Measurements from ENCODE around the genes SH2D3C and ST6GALNAC6.

DNA sequence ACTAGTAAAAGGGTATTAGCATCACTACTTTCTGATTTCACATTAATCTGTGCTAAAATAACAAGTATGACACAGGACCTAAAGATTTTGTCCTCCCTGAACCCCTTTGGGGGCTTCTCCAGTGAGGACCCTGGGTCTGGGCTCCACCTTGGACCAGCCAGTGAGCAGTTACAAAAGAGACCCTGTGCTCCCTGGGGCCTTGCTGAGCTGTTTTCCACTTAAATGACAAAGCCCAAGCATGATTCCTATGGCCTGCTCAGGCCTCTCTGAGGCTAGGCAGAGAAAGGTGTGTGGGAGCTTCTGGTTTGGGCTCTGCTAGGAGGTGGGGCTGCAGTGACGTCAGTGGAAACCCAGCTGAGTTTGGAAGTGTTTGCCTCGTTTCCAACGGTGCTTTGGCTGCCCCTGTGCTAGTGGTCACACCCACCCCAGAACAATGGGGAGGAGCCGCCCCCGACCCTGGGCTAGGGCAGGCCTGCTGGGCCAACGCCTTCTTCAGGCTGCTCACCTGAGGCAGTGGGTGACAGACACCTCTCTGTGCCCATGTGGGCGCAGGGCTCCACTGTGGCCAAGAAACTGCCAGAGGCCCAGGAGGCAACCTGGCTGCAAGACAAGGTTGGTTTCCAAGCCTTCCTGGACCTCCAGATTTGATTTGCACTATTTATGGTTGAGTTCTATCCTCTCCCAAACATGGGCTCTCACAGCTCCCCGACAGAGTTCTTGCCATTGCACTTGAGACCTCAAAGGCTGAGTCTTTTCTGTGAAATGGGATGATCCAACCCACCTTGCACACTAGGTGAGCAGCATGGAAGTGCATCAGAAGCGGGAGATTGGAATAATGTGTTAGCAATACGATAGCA is 10.3 kb downstream of the ANGPTL2 start:
- PRO-cap = no peak

DNA sequence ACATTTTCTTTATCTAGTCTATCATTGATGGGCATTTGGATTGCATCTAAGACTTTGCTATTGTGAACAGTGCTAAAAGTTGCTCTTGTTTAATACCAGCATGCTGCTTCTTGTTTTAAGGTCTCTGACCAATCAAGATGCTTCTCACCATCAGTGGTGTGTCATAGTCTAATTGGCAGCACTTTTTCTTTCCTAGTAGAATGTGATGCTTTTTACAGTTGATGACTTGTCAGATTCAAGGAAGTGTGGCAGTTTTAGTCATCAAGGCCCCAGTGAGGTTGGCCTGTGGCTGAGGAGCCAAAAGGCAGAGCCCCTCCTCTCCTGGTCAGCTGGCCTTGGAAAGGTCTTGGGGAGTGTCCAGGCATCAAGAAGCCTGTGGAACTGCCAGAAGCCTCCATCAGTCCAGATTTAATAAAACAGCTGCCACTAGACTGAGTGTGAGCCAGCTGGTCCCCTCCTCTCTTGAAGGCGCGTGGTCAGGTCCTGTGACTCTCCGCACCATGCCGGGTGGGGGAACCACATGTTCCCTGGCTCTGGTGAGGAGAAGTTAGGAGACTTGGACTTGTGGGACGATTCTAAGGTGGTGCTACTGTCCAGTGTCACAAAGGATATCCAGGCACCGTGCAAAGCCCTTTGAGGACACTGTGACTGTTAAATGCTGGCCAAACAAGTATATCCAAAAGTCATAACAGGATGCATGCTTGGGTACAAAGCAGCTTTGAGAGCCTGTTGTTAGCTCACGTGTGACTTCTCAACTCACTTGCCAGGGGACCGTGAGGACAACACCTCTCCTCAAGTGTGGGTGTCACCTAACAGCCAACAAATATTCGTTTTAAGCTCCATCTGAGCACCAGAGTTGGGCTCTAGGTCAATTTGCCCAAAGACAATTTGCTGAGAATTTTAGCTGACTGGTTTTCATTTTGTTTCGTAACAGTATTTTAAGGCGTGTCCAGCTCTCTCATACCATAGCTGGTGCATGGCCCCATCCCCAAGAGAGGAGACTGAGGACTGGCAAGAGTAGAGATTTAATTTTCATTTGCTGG is 6.1 kb upstream of the ANGPTL2 start:
- PRO-cap = no peak

DNA sequence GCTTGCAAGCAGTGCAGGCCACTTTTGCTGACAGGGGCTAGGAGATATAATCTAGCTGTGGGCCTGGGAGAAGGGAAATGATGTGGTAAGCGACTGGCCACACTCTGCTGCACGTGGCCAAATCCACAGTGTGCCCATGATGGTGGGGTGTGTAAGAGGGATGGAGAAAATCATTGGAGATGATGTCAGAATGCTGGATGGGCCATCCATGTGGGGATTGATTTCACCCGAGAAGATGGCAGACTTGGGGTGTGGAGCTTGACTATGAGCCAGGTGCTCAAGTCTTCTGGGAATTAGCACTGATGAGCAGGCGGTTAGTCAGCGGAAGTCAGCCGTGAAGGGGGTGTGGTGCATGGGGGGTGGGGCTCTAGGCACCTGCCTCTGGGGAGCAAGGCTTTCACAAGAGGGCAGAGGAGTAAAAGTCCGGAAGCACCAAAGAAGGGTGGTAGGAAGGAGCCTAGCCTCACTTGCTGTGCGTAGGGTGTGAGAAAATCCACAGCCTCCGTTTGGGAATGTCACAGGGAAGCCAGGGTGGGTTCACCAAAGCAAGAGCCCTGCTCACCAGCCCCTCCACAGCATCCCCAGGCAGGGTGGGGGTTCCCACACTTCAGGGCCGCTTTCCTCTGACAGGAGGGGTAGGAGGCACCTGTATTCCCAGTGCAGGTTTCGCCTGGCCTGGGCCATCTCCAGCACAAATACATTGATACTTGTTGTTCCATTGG is 44.4 kb upstream of the ANGPTL2 start:
- PRO-cap = no peak

DNA sequence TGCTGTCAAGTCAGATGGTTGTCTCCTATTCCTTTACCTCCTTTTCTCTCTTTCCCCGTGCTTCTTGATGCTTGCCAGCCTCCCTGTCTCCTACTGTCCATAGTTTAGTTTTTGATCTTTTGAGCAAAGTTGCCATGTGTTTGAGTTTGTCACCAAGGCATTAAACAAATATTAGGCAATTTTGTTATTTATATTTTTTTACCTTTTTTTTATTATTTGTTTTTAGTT is 17.2 kb upstream of the GARNL3 start:
- PRO-cap = no peak

GRCh38 chr9:127336771-127337038 is 60.3 kb upstream of the SLC2A8 start:
- PRO-cap = no peak

- PRO-cap = bidirectional peak, plus-strand start at chr9:127388670, minus-strand start at chr9:127388500
Measured at GRCh38 chr9:127388196-127388821, 8.7 kb upstream of the SLC2A8 start.

DNA sequence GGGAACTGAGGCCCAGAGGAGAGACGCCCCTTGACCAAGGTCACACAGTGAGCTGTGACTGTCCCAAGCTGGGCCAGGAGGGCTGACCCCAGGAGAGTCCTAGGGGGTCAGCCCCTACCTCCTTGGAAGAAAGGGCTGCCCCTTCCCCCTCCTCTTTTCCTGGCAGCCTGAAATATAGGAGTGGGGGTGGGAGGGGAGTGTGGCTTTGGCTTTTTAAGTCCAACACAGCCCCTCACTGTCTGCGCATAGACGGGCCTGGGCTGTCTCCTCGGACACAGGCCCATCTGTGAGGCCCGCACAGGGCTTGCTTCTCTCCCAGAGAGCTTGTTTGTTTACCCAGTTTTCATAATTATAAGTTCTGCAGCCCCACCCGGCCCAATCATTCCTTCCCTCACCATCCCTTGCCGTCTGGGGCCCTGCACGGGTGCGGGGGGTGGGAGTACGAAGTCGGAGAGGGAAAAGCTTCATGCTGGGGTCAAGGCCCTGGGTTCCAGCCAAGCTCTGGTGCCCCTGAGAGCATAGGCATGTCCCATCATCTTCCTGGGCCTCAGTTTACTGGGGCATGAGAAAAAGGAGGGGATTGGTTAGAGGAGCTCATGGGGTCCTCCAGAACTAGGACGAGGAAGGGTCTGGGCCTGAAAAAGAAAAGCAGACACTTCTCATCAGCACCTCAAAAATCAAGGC is 10.8 kb downstream of the NIBAN2 start:
- PRO-cap = unidirectional peak, minus-strand start at position 286 of the sequence

DNA sequence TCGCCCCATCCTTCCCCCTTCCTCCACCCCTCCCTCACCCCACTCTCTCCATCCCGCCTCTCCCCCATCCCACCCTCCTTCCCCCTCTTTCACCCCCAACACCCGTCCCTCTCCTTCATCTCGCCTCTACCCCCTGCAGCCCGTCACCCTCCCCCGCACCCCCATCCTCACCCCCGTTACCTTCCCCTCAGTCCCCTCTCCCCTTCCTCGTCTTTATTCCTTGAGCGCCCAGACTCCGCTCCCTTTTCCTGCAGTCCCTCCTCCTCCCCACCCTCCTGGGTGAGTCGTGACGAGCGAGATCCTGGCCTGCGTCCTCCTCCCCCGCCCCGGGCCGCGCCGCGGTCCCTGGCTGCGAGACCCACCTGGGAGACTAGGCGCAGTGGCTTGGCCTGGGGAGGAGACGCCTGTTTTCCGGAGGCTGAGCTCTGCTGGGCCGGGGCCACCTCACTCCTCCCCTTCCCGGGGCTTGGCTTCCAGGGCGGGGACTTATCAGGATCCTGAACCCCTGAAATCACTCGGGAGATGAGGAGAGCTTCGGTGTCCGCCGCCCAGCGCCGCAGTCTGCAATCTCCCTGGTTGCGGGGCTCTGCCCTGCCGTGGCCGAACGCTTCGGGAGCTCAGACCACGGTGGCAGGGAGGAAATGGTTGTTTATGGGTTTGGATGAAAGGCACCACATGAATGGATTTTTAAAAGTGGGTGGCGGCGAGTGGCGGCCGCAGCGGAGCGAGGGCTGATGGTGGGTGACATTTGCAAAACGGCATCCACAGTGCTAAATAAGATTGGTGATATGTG is 908 bp downstream of the STXBP1 start:
- PRO-cap = bidirectional peak, plus-strand start at position 514 of the sequence, minus-strand start at position 402 of the sequence

GRCh38 chr9:127714902-127715338 is 543 bp downstream of the PTRH1 start:
- PRO-cap = no peak

DNA sequence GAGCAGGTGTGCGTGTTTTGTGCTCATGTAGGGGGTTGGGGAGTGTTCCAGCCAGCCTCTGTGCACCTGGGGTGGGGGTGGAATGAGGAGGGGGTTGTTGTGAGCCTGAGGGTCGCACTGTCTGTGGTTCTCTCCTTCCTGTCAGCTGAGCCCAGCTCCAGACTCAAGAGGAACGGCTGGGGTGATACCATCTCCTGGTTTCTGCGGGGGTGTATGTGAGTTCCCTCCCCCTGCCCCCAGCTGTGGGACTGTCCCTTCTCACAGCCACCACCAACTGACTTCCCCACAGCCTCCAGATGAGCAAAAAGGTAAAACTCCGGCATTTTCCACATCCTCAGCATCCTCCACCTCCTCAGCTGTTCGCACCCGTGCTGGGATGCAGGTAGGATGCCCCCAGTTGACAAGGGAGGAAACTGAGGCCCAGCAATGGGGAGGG is 2.2 kb downstream of the SH2D3C start:
- PRO-cap = no peak

DNA sequence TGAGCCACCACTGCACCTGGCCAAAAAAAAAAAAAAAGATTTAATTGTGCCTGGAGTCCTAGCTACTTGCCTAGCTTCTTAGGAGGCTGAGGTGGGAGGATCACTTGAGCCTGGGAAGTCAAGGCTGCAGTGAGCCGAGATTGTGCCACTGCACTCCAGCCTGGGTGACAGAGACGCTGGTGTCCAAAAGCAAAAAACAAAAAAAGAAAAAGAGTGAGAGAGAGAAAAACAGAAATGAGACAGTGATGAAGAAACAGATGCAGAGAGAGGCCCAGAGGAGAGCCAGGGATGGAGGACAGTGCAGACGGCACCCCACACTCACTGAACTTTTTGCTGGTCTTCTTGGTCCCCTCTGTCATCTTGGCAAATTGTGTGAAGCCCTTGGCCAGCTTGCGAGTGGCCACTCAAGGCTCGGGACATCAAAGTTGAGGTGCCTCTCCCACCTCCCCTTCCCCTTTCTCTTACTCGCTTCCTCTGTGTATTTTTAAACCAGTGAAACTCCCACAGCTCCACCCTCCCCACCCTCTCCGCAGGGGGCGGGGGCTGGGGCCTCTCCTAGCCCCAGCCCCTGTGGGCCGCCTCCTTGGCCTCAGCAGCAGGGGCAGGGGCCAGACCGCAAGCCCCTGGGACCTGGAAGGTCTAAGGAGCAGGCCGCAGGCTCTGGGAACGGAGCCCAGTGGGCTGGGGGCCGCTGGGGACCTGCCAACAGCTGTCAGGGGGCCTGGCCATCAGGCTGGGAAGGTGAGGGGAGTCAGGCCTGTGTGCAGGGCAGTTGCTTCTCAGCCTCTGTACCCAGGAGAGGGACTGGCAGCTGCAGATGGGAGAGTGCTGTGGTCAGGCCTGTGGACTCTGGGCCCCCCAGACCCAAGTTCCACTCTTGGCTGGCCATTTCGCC is at the start of gene SH2D3C:
Gene SH2D3C (minus strand): TSS at position 398 of the 895 bp plus-strand sequence.
- PRO-cap = unidirectional peak, minus-strand start at position 398 of the sequence; unidirectional peak, minus-strand start at position 458 of the sequence

- PRO-cap = no peak
Measured at GRCh38 chr9:127808809-127809471, 6.3 kb downstream of the FPGS start.

GRCh38 chr9:127872601-127872973 is 4.9 kb downstream of the AK1 start:
- PRO-cap = no peak

- PRO-cap = no peak
Measured at GRCh38 chr9:127882527-127882945, 5.1 kb upstream of the AK1 start.

- PRO-cap = bidirectional peak, plus-strand start at chr9:127899725, minus-strand start at chr9:127899603
Measured at GRCh38 chr9:127899507-127900063, at the start of gene ST6GALNAC6. TSS of gene ST6GALNAC6 (minus strand) at chr9:127899603.

GRCh38 chr9:127904138-127904349 is 4.6 kb upstream of the ST6GALNAC6 start:
- PRO-cap = no peak

- PRO-cap = bidirectional peak, plus-strand start at chr9:127968985, minus-strand start at chr9:127968853
Measured at GRCh38 chr9:127968570-127969275, 12.1 kb downstream of the EEIG1 start.

GRCh38 chr9:127969276-127969866 is 11.4 kb downstream of the EEIG1 start:
- PRO-cap = no peak

DNA sequence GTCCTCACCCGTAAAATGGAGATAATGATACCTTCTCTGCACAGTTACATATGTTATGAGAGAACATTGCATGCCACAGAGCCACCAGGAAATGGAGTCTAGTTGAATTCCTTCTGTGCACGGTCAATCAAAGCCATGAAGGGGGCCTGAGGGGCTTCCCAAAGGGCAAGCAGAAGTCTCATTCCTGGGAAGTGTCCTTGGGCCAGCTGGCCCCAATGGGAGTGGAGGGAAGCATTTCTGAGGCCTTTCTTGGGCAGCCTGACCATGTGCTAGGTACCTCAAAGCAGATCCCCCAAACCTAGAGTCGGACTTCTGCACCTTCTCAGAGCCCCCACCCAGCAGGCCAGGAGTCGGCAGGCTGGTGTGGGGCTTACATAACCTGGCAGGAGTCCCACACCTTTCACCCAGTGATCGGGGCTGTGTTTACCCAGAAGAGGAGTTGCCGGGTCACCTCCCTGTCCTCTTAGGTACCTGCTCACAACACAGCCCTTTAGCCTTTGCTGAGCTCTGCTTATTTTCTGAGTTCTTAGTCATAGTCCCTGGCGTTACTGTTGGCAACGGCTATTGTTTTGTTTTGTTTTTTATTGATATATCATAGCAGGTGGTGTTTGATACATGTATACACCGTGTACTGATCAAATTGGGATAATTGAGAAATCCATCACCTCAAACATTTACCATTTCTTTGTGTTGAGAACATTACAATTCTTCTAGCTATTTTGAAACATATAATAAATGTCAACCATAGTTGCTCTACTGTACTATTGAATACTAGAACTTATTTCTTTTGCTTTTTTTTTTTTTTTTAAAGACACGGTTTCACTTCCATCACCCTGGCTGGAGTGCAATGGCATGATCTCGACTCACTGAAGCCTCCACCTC is 10.2 kb upstream of the EEIG1 start:
- PRO-cap = no peak

DNA sequence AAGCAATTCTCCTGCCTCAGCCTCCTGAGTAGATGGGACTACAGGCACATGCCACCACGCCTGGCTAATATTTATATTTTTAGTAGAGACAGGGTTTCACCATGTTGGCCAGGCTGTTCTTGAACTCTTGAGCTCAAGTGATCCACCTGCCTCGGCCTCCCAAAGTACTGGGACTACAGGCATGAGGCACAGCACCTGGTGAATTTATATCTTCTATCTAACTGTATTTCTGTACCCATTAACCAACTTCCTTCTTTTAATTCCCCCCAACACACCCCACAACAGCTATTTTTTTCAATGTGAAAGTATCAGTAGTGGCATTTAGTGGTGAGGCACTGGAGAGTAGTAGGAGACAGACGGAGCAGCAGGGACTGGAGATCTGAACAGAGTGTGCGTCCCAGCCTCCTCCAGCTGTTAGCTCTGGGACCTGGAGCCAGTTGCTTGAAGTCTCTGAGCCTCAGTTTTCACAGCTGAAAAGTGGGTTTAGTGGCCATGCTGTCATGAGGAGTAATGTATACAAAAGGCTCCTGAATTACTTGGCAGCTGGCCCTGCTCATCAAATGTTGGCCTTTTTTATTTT is 10.9 kb upstream of the EEIG1 start:
- PRO-cap = no peak

Data from rectum (tissue), 1 donor.